GM23248 (cell line): ENCODE data around the genes PRMT3, SLC6A5 and BDNF.

GRCh38 chr11:19790928-19791852, 78.6 kb downstream of the NAV2 start:
- RAMPAGE, long total RNA, result no peak

DNA sequence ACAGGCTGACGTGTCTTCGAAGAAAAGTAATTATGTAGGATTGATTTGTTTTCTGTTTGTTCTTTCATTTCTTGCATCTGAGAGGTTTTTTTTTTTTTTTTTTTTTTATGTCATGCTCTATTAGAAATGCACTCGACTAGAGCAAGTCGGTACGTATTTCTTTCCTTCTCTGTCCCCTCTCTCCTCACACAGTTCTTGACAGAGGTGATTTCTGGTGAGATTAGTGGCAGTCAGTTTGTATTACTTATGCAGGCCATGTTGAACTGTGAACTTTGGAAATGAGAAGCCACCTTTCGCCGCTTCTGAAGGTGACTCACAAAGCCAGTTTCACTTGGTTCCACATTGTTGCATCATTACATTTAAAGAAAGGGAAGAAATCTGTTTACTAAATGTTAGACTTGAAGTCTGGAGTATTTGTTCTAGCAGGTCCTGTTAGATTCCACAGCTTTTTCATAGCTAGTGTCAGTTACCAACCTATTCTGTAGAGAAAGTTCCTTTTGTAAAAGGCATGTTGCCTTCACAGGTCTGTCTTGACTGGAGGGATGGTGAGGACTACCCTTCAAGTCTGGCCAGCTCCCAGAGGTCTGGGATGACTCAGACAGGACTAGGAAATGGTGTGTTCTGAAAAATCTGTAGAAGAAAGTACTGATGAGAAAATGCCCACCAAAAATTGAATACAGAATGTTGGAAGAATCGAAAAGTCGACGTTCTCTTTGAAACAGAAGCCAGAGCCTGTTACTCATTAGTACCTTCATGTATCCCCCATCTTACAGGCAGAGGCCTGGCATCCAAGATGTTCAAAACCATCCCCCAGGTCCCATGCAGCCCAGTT, 181.5 kb downstream of the DBX1 start:
- RAMPAGE, long total RNA, result no peak

DNA sequence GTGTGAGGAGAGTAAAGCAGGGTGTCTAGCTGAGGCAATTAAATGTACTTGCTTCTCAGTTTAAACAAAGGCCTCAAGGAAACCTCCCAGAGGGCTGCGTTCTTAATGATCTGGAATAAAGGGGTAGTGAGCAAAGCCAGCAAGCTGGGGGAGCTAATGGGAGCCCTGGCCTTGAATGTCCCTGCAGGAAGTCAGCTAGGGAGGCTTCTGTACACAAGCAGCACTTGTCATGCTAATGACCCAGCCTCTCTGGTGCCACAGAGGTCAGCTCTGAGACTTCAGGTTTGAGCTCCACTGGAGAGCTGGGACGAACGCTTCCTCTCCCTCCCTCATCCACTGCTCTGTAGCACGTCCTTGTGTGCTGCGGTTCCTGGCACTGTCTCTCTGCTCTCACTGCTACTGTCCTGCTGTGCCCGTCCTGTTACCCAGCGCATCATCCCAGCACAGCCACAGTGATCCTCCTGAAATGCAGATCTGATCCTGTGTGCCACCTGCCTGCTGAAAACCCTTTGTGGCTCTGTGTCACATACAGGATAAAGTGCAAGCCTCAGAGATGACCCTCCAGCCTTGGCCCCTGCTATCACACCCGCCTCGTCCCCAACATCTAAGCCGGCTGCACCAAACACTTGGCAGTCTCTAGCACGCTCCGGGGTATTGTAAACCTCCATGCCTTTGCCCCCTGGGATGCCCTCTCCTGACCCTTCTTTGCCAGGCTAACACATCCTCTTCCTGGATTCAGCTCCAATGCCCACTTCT, 159.6 kb downstream of the DBX1 start:
- RAMPAGE, long total RNA, result no peak

GRCh38 chr11:20131850-20132674, 28.2 kb downstream of the DBX1 start:
- RAMPAGE, long total RNA, result no peak

DNA sequence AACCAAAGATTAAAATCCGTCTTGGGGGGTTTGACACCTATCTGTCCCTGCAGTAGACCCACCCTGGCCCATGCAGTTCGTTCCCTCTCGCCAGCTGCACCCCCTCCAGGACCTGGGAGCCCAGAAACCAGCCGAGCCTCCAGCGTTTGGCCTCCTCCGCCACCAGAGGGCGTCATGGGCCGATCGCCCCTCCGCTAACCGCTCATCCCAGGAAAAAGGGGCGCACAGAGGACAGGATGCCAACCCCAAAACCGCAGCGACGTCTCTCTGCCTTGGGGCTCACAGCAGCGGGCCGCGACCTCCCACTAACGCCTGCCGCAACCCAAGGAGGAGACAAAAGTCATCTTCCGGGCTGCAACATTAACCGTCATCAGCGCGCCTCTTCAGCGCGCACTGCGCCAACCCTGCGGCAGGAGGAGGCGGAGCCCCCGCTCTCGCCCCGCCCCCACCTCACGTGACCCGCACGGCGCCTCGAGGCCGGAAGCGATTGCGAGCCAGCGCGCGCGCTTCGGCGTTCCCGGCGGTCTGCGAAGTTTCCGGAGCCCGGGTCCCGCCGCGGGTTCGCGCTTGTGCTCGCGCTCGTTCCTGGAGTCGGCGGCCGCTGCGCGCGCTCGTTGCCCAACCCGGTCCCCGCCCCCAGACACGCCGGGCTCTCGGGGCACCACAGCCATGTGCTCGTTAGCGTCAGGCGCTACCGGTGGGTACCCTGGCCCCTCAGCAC, at the start of gene PRMT3:
PRMT3 (plus strand) TSS at position 639 of the 721 bp plus-strand sequence.
- RAMPAGE, long total RNA, result start-site peak on the plus strand centred at position 585 of the sequence, 163 bp wide, 42 and 24 reads in 2 replicates

DNA sequence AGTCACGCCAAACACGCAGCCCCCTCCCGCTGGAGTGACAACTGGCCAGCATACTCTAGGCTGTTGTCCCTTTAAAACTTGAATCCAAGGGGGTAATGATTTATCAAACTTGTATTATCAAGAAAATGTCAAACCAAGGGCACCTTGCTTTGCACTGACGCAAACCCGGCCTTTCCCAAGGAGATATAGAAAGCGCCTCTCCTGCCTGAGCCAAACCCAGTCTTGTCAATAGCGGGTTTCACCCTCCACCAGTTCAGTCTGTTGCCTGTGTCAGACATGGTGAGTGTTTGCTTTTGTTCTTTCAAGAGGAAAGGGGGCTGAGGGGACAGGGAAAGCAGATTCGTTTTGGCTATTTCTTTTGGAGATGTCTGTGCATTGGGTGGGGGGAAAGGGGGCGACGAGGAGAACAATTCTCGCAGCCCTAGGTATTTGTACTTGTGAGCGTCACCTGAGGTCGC, at the start of gene SLC6A5:
SLC6A5 (plus strand) TSS at position 212 of the 458 bp plus-strand sequence.
- RAMPAGE, long total RNA, result no peak

DNA sequence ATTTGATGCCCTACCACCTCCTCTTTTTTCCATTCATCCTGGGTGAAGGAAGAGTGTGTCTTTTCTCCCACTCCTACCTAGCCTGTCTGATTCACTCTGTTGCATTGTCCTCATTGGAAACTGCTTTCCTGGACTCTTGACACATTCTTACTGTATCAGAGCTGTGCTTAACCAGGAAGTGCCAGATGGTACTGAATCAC, 44.4 kb downstream of the SVIP start:
- RAMPAGE, long total RNA, result no peak

GRCh38 chr11:24734744-24735295, 238.0 kb downstream of the LUZP2 start:
- RAMPAGE, long total RNA, result no peak

GRCh38 chr11:24828787-24829101, 331.9 kb downstream of the LUZP2 start:
- RAMPAGE, long total RNA, result no peak

- RAMPAGE, long total RNA, result no peak
Observed at GRCh38 chr11:27367135-27367788, 4.2 kb upstream of the CCDC34 start.

DNA sequence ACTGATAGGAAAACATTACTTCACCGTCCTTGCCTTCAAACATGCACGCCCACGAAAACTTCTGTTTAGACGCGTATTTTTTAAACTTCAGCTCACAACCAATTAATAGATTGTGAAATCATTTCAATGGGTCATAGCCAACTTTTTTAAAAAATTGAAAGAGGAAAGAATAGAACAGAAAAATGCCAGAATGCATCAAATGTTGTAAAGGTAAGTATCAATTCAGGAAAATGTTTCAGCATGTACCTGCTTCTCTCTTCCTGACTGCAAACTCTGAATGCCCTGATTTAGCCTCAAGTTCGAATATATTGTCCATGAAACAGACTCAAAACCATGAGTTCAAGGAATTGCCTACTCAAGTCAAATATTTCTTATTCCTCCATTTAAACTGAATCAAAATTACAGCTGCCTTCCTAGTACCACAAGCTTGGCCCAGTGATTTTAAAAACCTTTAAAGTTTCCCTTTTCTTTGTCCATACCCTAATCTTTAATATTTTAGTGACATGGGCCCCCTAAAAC, 50.2 kb downstream of the LGR4 start:
- RAMPAGE, long total RNA, result no peak

DNA sequence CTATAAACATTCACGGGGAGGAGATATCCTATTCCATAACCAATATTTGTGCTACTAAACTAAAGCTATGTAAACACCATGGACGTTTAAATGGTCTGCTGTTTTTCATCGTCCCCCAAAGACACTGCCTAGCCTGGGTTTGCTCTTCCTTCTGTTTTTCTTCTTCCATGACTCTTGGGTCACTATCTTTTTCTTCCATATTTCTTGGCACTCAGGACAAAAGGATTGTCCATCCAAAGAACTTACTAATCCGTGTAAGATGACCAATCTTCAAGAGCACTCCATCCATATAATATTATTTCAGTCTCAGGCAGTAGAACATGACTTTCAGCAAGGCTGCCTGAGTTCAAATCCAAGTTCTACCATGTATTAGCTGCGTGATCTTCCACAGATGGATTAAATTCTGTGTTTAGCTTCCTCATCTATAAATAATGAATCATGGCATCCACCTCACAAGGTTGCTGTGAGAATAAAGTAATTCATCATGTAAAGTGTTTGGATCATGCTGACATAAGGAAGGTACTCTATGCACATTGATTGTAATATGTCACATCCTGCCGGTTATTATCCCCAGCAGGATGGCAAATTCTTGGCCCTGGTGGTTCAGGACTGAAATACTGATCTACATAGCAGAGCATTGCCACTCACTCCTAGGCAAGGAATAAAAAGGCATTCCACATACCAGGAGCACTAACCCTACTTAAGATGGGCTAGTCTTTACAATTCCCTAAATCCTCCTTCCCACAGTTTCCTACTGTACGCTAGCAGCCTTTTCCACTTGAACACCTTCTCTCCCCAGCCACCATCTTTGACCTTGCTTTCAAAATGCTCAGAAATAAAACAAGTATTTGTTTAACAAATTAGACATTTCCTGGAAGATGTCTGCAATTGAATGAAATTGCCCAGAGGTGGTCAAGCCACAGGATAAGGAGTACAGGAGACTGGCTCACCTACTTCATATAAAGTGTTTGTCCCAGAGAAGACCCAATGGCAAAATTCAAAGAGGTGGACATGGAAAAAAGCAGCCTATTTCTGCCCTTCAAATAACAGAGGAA, 40.8 kb downstream of the LGR4 start:
- RAMPAGE, long total RNA, result no peak

GRCh38 chr11:27470157-27470384, 2.5 kb downstream of the LGR4 start:
- RAMPAGE, long total RNA, result no peak

GRCh38 chr11:27514438-27514942, 7.9 kb upstream of the LIN7C start:
- RAMPAGE, long total RNA, result no peak

DNA sequence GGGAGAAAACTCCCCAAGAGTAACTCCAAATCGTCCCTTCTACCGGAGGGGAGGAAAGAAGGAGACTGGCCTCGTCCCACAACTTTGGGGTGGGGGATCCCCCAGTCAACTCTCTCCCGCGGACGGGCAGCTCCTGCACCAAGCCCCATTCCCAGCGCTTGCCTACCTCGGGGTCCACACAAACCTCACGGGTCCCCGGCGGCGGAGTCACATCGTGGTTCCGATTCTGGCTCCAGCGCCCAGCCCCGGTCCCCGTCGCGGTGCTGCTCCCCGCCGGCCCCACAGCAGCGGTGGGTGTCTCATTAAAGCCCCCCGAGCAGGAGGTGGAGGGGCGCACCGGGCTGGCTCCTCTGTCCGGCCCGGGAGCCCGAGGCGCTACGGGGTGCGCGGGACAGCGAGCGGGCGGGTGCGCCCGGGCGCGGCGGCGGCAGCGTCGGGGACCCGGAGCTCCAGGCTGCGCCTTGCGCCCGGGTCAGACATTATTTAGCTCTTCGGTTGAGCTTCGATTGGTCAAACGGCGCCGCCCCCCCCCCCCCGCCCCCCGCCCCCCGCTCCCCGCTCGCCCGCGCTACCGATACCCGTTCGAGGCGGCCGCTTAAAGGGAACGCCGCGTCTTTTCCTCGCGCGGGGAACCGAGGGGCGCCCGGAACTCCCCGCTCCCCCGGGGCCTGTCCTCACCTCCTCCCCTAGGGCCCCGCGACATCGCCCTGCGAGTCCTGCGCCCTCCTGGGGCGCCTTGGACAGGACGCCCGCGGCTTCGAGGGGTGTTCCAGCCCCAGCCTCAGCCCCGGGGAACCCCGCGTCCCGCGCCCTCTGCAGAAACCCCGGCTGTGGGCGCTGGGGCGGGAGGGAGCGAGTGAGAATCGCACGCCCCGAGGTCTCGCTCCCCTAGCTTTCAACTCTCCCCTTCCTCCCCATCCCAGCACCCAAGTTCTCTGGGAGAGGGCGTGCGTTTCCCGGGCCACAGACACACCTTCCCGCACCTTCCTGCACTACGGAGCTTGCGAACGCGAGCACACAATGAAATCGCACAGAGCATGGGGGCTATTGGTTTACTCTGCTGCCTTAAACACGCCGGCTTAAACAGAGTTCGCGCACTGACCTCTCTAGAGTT, at the start of gene BDNF:
BDNF (minus strand) TSS at position 458 of the 1,114 bp plus-strand sequence.
- RAMPAGE, long total RNA, result start-site peak on the minus strand centred at position 873 of the sequence, 130 bp wide, 6 and 6 reads in 2 replicates

GRCh38 chr11:27716864-27717274, 16.6 kb upstream of the BDNF start:
- RAMPAGE, long total RNA, result no peak

GRCh38 chr11:27718201-27718847, 18.1 kb upstream of the BDNF start:
- RAMPAGE, long total RNA, result no peak

- RAMPAGE, long total RNA, result no peak
Observed at GRCh38 chr11:29119523-29120816, 896.9 kb downstream of the KCNA4 start.

DNA sequence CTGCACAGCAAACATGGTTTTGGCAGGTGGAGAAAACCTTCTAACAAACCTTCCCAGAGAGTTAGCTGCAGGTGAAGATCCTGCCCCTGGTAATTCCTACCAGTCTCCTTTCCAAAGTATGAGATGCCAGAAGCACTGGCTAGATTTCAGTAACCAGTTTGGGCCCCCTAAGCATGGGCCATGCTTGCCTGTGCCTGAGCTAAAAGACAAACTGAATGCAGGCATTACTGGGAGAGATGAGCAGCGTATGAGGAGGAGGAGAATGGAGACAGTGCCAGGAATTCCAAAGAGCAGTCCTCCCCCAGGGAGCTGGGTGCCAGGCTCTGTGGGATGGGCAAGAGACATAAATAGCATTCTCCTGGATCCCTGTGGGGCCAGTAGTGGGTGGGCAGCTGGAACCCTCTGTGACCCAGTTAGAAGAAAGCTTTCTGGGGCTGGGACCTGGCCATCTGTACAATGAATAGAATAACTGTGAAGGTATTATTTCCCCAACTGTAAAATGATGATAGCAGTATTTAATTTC, 235.6 kb downstream of the KCNA4 start:
- RAMPAGE, long total RNA, result no peak

DNA sequence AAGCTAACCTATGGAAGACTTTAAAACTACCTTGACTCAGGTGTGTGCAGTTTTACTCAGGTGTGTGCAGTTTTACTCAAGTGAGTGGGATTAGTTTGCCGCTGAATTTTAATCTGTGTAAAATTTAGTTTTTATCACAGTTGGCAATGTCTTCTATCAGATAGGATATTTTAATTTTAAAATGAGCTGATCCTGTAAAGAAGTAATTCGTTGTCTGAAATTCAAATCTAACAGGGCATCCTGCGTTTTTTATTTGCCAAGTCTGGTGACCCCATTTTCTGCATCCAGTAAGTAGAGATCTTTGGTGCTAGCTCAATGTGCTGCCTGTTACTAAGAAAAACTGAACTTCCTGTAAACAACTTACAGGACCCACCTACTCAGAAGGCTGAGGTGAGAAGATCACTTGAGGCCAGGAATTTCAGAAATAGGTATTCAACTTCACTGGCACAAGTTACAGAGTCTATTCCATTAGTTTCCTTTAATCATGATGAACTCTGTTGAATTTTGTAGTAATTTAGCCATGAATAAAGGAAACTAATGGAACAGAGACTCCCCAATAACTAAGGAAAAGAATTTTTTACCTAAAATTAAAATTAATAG, 4.0 kb downstream of the ARL14EP start:
- RAMPAGE, long total RNA, result no peak